Upper lobe of left lung (tissue), 5 donors: ENCODE measurements around a stretch of chr19.

DNA sequence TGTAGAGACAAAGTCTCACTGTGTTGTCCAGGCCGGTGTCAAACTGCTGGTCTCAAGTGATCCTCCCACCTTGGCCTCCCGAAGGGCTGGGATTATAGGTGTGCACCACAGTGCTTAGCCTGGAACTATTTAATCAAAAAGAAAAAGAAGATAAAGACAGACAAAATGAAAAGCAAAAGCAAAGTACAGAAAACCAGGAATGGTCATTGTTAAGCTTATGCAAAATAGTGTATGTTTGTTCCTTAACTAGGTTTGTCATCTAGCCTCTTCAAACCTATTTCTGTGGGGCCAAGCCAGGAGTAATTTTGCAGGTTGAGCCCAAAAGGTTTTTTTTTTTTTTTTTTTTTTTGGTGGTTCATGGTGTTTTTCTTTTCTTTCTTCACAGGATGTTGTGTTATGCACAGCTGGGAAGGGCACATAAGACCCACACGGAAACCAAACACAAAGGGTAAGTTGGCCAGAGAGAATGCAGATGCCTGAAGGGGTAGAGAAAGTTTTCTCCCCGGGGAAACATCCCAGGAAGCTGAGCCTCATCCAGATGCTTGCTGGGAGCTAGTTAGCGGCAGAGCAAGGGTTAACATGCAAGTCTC is 2.8 kb downstream of the ADGRE1 start:
- PRO-cap, 2 experiments = no peak in any of the 2 experiments
- RAMPAGE, long total RNA, 4 experiments = no peak in any of the 4 experiments

DNA sequence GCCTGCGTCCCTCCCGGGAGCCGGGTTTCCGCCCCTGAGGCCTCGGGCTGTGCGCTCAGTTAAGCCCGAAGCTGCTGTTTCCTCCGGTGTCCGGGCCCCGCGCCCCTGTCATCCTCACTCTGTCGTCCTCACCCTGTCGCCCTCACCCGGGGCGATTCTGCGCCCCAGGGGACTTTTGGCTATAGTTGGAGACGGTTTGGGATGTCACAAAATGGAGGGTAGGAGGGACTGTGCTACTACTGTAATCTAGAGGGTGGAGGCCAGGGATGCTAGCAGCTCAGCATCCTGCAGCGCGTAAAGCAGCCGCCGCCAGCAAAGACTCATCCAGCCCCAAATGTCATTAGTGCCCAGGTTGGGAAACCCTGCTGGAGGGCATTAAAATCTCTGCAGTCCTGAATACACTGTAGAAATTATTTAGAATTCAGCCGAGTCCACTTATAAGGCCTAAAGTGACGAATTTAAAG is 338 bp downstream of the ZNF557 start:
- PRO-cap, 2 experiments = no peak in any of the 2 experiments
- RAMPAGE, long total RNA, 4 experiments = no peak in any of the 4 experiments

- PRO-cap, 2 experiments = no peak in any of the 2 experiments
- RAMPAGE, long total RNA, 4 experiments = no peak in any of the 4 experiments
Measured at GRCh38 chr19:7084138-7085174, 15.0 kb downstream of the ZNF557 start.

GRCh38 chr19:7112882-7113716 is 43.6 kb downstream of the ZNF557 start:
- PRO-cap, 2 experiments = no peak in any of the 2 experiments
- RAMPAGE, long total RNA, 4 experiments = start-site peak on the minus strand in 2 of 4 experiments, at chr19:7112705-7113697 at its widest, 6 to 125 reads per replicate

- PRO-cap, 2 experiments = no peak in any of the 2 experiments
- RAMPAGE, long total RNA, 4 experiments = no peak in any of the 4 experiments
Measured at GRCh38 chr19:7247030-7248025, 46.9 kb downstream of the INSR start.

GRCh38 chr19:7254450-7255496 is 39.4 kb downstream of the INSR start:
- PRO-cap, 2 experiments = no peak in any of the 2 experiments
- RAMPAGE, long total RNA, 4 experiments = no peak in any of the 4 experiments

- PRO-cap, 2 experiments = no peak in any of the 2 experiments
- RAMPAGE, long total RNA, 4 experiments = no peak in any of the 4 experiments
Measured at GRCh38 chr19:7333666-7334268, 15.0 kb upstream of the ARHGEF18 start.

- PRO-cap, 2 experiments = no peak in any of the 2 experiments
- RAMPAGE, long total RNA, 4 experiments = no peak in any of the 4 experiments
Measured at GRCh38 chr19:7344732-7345469, 3.8 kb upstream of the ARHGEF18 start.

- PRO-cap, 2 experiments = no peak in any of the 2 experiments
- RAMPAGE, long total RNA, 4 experiments = no peak in any of the 4 experiments
Measured at GRCh38 chr19:7395860-7396159, 47.1 kb downstream of the ARHGEF18 start.

GRCh38 chr19:7415493-7416148 is 66.9 kb downstream of the ARHGEF18 start:
- PRO-cap, 2 experiments = no peak in any of the 2 experiments
- RAMPAGE, long total RNA, 4 experiments = no peak in any of the 4 experiments

DNA sequence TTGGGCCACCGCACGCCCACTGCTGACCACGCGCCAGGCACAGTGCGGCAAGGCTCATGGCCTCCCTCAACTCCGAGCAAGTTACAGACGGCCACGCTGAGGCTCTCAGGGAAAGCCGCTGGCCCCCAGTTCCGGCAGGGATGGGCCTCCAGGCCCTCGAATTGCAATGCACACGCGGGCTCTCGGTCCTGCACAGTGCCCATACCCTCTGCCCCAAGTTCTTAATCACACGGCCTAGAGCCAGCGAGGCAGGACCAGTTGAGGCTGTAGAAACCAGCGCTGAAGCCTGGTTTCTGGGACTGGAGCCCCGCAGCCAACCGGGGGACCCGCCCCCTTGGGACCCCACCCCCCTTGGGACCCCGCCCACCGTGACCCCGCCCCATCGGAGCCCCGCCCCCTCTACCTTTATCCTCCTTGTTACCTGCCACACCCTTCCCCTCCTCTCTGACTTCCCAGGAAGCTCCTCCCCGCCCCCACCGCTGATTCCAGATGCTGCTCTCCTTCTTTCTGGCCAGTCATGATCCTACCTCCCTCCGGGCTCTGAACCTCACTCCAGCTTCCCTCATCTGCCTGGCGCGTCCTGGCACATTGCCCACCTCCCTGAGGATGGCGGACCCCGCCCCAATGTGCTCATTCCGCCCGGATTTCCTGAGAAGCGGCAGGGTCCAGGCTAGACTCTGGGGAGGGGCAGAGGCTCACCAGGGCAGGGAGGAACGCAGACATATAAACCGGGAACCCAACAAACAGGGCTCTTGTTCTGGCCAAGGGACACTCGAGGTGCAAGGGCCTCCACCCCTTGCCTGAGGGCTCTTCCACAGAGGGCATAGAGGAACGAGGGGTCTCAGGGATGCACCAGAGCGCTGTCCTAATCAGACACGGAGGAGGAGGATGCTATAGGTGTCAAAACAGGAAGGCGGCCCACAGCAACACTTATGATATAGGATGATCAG is 5.8 kb downstream of the PEX11G start:
- PRO-cap, 2 experiments = peak in 2 of 2 experiments; most common plus-strand start position 690 of the sequence (in 2)
- RAMPAGE, long total RNA, 4 experiments = no peak in any of the 4 experiments

DNA sequence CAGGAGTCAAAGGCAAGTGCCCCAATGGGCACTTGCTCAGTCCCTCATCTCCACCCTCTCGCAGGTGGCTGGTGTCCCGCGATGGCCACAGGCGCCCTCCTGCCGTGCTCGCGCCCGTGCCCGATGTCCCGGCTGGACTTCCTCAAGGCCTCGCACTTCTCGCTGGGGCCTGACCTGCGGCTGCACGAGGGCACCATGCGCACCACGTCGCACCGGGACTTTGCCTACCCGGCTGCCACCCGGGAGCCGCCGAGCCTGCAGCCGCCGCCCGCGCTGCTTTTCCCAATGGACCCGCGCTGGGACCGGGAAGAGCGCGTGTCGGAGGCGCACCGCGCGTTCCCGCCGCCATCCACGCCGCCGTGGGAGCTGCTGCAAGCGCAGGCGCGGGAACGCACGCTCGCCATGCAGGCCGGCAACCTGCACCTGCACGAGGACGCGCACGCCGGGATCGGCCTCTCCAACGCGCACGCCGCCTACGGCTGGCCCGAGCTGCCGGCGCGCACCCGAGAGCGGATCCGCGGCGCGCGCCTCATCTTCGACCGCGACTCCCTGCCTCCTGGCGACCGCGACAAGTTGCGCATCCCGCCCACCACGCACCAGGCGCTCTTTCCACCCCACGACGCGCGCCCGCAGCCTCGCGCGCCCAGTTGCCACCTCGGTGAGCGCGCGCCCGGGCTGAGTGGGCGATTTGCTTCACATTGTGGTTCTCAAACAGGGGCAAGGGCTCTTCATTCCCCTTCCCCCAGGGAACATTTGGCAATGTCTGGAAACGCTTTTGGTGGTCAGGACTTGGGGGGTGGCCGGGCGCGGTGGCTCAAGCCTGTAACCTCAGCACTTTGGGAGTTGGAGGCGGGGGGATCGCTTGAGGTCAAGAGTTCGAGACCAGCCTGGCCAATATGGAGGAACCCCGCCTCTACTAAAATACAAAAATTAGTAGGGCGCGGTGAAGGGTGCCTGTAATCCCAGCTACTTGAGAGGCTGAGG is 3.7 kb downstream of the TEX45 start:
- PRO-cap, 2 experiments = no peak in any of the 2 experiments
- RAMPAGE, long total RNA, 4 experiments = no peak in any of the 4 experiments

- PRO-cap, 2 experiments = no peak in any of the 2 experiments
- RAMPAGE, long total RNA, 4 experiments = no peak in any of the 4 experiments
Measured at GRCh38 chr19:7506855-7507113, 9.1 kb upstream of the ZNF358 start.

DNA sequence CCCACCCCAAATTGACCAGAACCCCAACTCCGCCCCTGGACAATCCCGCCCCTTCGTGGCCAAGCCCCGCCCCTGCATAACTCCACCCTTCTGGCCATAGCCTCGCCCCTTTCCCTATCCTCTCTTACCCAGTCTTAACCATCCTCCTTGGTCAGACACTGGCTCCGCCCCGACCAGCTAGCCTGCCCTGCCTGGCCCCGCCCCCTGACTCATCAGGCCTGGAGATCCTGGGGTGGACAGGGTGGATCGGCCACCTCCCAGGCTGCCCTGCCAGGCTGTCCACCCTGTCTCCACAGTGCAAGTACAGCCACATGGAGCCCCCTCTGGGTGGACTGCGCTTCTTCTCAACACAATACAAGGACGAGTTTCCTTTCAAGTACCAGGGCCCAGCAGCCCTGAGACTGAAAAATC is 8.0 kb upstream of the ZNF358 start:
- PRO-cap, 2 experiments = no peak in any of the 2 experiments
- RAMPAGE, long total RNA, 4 experiments = no peak in any of the 4 experiments

- PRO-cap, 2 experiments = no peak in any of the 2 experiments
- RAMPAGE, long total RNA, 4 experiments = no peak in any of the 4 experiments
Measured at GRCh38 chr19:7516281-7516547, 311 bp downstream of the ZNF358 start.

DNA sequence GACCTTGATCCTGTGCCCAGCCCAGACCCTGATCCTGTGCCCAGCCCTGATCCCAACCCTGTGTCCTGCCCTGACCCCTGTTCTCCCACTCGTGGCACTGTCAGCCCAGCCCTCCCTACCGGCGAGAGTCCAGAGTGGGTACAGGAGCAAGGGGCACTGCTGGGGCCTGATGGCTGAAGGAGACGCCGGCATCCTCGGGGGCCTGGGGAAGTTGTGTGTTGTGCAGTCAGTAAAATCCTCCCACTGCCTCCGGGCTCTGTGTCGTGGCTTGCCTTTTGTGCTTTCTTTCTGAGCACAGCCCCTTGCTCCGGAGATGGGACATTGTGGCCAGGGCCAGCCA is 1.7 kb upstream of the MCOLN1 start:
- PRO-cap, 2 experiments = no peak in any of the 2 experiments
- RAMPAGE, long total RNA, 4 experiments = no peak in any of the 4 experiments

- PRO-cap, 2 experiments = no peak in any of the 2 experiments
- RAMPAGE, long total RNA, 4 experiments = no peak in any of the 4 experiments
Measured at GRCh38 chr19:7525968-7526752, 3.7 kb downstream of the MCOLN1 start.

DNA sequence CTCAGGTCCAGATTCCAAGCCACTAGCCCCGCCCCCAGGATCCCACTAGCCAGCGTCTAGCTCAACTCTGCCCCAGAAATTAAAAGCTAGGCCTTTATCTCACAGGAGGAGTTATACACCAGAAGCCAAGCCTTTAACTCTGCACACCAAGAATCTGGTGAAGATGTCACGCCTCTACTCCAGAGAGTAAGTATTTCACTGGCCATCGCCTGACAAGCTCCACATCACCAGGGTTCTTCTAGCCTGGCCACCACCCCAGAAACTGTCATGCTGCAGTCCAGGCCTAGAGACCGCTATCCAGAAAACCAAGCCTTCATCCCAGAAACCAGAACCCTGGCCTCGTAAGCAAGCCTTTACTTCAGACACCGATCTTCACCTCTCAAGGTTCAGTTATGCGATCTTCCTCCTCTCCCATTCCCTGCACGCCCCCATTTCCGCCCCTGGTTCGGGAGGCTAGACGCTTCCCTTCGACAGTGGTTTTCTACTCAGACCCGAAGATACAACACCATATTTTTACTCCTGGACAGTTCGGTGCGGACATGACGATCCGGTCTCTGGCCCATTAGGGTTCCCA is 471 bp downstream of the XAB2 start:
- PRO-cap, 2 experiments = no peak in any of the 2 experiments
- RAMPAGE, long total RNA, 4 experiments = no peak in any of the 4 experiments

GRCh38 chr19:7630248-7630692 is 677 bp downstream of the PET100 start:
- PRO-cap, 2 experiments = no peak in any of the 2 experiments
- RAMPAGE, long total RNA, 4 experiments = no peak in any of the 4 experiments

GRCh38 chr19:7648340-7648906 is 11.5 kb downstream of the STXBP2 start:
- PRO-cap, 2 experiments = no peak in any of the 2 experiments
- RAMPAGE, long total RNA, 4 experiments = no peak in any of the 4 experiments